Mesothelial cell of epicardium (in vitro differentiated cells): ENCODE measurements around a stretch of chr5.

- PRO-cap = no peak
Observed at GRCh38 chr5:172173639-172174237, 14.3 kb downstream of the STK10 start.

DNA sequence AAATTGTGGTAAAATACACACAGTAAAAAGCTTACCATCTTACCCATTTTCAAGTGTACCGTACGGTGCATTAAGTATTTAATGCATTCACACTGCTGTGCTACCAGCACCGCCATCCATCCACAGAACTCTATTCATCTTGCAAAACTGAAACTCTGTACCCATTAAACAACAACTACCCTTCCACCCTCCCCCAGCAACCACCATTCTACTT lies 70.1 kb downstream of the SH3PXD2B start:
- PRO-cap = no peak

DNA sequence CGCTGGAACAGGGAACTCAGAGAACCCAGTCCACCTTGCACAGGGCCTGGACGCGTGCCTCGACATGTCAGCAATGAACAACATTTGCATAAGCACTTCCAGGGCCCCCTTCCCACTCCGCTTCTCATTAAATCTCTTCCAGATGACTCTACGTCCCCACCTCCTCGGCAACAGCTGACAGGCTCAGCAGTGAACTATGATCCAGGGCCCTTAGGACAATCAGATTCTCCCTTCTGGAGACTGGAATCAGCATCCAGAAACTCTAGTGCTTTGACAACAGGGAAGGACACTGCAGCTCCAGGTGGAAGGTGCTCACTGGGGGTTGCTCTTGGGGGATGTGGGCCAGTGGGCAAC lies 35.1 kb downstream of the SH3PXD2B start:
- PRO-cap = no peak

GRCh38 chr5:172444722-172445398 lies 9.5 kb downstream of the SH3PXD2B start:
- PRO-cap = no peak

DNA sequence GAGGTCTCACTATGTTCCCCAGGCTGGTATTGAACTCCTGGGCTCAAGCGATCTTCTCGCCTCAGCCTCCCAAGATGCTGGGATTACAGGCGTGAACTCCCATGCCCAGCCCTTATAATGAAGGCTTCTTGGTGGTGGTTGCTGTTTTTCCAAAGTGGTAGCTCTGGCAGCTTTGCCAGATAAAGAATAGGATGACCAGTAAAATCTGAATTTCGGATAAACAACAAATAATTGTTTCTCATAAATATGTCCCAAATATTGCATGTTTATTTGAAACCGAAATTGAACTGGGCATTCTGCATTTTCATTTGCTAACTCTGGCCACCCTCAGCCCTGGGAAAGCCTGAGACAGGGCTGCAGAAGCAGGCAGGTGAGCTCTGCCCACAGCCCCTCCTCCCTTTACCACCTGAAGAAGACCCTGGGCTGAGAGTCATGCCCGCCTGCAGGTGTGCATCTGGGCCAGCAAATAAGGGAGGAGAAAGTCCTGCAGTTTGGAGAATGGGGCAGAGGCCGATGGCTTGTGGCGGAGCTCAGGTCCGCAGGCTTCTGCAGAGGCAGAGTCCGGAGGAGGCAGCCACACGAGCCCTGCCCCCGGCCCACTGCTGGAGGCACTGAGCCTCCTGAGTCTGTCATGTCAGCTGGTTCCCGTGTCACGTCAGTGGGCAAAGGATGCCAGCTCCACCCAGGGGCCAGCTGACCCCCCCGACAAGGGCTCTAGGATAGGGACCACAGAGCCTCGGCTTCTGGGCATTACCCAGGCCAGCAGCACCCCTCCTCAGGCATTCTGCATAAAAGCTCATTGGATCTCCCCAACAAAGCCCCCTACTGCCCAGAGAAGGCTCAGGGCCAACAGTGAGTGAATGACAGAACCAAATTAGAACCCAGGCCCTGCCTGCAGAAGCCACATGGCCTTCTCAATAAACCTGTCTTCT lies 8.7 kb downstream of the SH3PXD2B start:
- PRO-cap = no peak

DNA sequence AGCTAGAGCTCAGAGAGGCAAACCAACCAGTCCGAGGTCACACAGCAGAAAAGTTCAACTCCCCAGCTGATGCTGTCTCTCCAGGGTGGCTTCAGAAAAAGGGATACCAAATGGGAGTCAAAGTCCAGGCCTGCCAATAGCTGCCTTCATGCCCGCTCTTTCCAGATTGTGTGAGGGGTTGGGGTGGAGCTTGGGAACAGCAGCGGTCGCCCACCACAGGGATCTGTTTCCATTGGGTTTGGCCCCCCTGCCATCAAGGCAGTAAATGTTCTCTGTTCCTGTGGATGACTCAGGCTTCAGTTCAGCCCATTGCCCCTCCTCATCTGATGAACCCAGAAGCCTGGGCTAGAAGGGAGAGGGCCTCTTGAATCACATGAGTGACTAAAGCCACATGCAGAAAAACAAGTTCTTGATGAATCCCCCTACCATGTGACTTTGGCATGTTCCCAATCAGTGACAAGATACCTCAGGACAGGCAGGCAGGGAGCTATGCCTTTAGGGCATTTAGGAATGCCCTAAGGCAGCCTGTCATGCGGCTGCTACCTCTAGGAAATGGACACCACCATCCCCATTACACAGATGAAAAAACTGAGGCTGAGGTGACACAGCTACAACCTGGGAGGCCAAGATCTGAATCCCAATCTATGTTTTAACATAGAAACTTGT lies 2.6 kb downstream of the SH3PXD2B start:
- PRO-cap = no peak

- PRO-cap = no peak
Observed at GRCh38 chr5:172568301-172568989, 72.6 kb upstream of the NEURL1B start.

DNA sequence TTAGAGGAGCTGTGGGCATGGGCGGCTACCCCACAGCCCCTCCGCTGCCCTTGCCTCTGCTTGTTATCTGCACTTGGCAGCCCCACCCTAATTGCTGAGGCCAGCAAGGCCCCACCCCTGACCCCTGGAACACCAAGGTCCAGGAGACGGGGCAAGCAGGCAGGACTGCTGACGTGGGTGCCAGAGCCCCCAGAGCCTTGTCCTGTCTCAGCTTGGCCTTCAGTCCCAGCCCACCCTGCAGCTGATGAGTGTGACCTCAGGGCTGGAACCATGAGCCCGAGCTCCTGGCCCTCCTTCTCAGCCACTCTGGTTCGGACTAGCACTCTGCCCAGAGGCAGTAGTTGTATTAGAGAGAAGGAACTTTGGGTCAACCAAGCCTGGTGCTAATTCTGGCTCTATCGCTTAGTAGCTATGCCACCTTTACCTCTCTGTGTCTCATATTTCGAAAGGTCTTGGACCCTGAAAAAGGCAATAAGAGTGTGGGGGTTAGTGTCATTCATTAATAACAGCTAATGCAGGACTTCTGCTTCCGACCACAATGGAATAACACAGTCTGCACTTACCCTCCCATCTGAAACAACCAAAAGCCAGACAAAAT lies 29.0 kb upstream of the NEURL1B start:
- PRO-cap = no peak

DNA sequence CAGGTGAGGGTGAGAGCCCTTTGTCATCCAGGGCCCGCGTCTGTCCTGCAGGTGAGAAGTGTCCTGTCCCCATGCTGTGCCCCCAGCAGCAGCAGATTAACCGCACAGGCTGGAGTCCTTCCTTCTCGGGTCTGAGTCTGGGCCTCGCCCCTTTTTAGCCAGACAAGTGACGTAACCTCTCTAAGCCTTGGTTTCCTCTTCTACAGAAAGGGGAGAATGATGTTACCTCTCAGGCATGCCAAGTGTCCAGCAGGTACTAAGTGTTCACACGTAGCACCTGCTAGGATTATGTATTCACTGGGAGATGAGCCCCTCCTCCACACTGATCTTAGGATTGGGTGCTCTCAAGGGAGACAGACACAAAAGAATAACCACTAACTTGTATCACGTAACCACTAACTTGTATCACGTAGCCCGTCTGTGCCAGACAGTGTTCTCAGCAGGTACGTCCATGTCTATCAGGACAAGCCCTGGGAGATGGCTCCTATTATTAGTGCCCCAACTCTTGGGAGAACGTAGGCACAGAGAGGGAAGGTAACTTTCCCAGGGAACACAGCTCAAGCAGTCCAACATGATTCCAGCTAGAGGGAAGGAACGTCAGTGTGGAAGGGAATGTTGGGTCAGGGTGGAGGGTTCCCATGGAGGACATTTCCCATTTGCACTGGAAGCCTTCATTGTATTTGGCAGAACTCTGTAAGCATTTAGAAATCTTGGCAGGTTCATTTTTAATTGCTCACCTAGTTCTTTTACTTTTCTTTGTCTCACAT lies 7.1 kb downstream of the NEURL1B start:
- PRO-cap = no peak

- PRO-cap = no peak
Observed at GRCh38 chr5:172655777-172656312, 14.8 kb downstream of the NEURL1B start.

GRCh38 chr5:172733065-172734352 lies 37.5 kb downstream of the DUSP1 start:
- PRO-cap = no peak

GRCh38 chr5:172737510-172737877 lies 33.5 kb downstream of the DUSP1 start:
- PRO-cap = no peak

DNA sequence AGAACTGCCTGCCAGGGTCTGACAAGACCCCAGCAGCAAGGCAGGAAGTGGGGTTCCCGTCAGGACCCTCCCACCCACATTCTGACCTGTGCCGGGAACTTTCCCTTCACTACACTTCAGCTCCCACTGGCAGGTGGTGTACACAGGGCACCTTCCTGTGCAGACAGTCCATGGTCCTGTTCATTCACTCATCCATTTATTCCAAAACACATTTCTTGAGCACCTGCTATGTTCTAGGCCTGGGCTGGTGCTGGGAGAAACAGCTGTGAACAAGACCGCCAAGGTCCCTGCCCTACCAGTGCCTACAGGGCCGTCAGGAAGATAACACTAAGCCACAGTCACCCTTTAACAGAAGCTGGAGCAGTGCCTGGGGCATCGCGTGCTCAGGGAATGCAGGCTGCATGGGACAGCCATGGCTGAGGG lies 19.3 kb downstream of the DUSP1 start:
- PRO-cap = no peak

DNA sequence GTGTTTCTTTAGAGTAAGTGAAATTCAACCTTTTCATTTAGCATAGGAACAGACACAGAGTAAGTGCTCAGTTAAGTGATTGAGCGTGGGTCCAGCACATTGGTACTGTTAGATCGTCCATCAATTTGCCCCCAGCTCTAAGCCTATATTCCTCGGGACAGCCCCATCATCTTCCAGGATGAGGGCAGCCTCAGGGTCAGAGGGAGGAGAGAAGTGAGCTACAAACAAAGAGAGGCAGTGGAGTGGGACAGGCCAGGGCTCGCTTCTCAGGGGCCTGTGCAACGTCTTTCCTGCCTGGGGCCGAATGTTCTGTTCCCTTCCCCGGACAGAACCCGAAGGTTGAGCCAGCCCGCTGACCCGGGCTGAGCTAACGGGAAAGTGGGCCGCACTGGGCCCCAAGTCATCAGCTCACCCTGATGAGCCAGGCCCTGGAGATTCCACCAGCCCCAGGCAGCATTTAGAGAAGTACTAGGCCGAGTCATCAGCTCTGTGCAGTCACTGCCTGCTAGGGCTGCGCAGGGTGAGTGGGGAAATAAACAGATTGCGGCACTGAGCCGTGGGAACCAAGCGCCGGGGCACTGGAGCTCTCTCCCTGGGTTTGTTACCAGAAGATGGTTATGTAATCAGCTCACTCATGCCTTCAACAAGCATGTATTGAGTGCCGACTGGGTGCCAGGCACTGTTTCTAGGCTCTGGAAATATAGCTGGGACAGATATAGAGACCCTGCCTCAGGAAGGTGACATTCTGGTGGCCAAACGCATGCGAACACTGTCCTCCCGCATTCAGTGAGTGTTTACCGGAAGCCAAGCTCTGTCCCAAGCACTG lies 29.1 kb upstream of the DUSP1 start:
- PRO-cap = no peak

GRCh38 chr5:172800914-172801829 lies 30.2 kb upstream of the DUSP1 start:
- PRO-cap = no peak

GRCh38 chr5:172816841-172817160 lies 17.2 kb upstream of the ERGIC1 start:
- PRO-cap = no peak

DNA sequence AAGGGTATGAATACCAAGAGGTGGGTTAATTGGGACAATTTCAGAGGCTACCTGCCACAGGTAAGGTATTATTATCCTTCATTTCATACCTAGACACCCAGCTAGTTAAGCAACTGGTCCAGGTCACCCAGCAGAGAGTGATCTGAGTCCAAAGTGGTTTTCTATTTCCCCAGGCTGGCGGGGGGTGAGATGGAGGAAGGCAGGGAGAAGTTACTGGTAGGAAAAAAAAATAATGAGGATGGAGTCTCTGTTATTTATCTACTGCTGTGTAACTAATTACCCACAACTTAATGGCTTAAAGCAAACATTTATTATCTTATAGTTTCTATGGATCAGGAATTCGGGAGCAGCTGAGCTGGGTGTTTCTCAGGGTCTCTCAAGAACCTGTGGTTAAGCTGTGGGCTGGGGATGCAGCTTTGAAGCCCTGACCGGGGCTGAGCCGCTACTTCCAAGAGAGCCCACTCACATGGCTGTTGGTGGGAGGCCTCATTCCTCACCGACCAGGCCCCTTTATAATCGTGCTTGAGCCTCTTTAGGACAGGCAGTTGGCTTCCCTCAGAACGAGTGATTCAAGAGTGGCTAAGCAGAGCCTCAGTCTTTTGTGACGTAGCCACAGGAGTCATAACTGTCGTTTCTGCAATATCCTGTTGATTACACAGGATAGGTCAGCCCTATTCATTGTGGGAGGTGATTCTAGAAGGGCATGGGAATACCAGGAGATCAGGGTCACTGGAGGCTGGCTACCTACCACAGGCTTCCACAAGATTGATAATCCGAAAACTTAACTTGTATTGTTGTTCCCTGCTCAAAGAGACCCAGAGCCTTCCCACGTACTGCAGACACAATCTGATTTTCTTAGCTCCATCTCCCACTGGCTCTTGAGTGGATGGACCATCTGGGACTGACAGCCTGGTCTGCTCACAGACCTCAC lies 3.2 kb upstream of the ERGIC1 start:
- PRO-cap = no peak

- PRO-cap = no peak
Observed at GRCh38 chr5:172833351-172834072, 539 bp upstream of the ERGIC1 start.

GRCh38 chr5:172850296-172850560 lies 16.2 kb downstream of the ERGIC1 start:
- PRO-cap = no peak

- PRO-cap = no peak
Observed at GRCh38 chr5:172860476-172861735, 26.9 kb downstream of the ERGIC1 start.